Parietal lobe (tissue), 2 donors: Measurements from ENCODE around the genes SLC30A1 and LPGAT1.

DNA sequence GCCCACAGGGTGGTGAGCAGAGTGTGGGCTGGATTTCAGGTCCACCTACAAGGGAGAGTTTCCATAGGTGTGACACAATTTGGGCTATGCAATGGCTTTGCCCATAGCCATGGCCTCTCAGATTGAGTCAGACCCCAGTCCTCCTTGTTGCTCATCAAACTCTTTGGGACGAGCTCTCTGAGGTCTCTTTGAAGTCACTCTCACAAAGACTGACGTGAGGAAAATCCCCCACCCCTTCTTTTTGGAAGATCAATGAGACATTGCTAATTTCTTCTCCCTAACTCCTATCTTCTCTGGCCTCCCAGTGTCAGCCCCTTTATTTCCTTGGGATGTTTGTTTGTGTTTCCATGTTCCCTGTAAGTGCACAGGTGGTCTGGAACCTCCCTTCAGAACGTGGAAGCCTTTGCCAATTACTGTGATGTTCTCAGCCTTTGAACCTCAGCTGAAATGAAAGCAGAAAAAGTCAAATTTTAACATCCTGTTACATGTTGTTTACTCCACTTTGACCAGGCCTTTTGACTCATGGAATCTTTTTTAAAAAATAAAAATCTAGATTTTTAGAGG lies 19.5 kb downstream of the HSD11B1 start:
- RAMPAGE, long total RNA, result no peak

GRCh38 chr1:209732784-209733212 lies 23.1 kb upstream of the TRAF3IP3 start:
- RAMPAGE, long total RNA, result no peak

GRCh38 chr1:209747592-209748308 lies 8.1 kb upstream of the TRAF3IP3 start:
- RAMPAGE, long total RNA, result no peak

GRCh38 chr1:209801013-209801797 lies 4.7 kb downstream of the IRF6 start:
- RAMPAGE, long total RNA, result no peak

DNA sequence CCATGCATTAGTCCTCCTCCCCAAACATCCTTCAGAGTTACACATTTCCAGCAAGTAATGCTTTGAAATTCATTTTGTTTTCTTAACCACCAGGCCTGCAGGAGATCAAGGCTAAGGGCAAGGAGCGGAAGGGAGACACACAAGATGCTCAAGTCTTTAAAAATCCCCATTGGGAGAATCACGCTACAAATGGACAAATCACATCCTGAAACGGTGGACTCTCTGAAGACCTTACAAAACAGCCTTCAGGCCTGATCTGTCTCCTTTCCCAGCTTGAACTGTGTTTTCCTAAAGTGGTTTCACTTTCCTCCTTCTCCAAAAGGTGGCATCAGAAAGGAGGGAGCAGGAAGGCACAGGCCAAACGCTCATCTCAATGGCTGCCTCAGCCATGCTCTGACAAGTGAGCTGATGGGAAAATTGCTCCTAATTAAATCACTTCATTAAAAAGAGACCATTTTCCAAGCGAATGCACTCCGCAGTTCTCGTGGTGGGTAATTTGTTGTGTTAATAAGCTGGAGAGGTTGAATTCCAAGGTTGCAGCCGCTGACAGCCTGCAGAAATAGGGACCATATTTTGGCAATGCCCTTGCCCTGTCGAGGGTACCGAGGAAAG lies 47.7 kb downstream of the UTP25 start:
- RAMPAGE, long total RNA, result no peak

- RAMPAGE, long total RNA, result no peak
These were observed 54.6 kb upstream of the SYT14 start for GRCh38 chr1:209883225-209883925.

GRCh38 chr1:210233359-210234011 lies 889 bp downstream of the SERTAD4 start:
- RAMPAGE, long total RNA, result no peak

DNA sequence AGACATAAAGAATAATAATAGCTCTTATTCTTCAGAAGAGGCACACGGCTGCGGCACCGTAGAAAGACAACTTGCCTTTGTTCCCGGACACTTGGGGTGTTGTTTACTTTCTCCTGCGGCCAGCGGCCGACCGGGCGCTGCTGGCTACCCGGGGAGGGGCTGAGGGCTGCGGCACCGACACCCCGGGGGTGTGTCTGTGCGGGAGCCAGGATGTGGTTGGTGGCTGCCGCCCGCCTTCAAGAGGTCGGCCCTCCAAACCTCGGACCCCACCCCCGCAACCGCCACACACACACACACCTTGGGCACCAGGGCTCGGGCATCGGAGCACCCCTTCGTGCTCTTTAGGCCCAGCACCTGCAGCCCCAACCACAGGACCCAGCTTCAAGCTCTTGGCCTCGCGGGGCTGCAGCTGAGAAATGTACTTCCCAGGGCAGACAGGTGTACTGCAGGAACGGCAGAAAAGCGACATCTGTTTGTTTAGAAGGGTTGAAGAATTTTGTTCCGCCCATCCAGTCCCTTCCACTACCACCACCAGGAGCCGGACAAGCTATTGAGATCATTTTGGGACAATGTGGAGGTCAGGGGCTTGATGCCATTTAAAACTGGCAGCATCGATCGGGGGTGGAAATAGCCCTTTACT lies 1.5 kb downstream of the SERTAD4 start:
- RAMPAGE, long total RNA, result no peak

DNA sequence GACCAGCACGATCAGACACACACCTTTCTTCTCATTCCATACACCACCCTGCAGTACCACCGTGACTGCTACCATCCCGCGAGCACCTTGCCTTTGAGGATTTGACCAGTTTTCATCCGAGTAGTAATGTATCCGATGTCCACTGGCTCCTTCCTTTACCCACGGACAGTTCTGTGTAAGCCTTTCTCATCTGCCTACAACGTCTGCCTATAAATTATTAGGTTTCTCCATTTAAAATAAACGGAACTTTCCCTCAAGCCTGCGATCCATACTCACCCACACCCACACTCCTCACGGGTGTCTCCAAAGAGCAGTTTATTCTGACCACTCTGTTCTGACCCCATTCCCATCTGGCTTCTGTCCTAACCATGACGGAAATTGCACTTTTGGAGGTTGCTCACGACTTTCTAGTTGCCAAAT lies 16.7 kb upstream of the HHAT start:
- RAMPAGE, long total RNA, result no peak

DNA sequence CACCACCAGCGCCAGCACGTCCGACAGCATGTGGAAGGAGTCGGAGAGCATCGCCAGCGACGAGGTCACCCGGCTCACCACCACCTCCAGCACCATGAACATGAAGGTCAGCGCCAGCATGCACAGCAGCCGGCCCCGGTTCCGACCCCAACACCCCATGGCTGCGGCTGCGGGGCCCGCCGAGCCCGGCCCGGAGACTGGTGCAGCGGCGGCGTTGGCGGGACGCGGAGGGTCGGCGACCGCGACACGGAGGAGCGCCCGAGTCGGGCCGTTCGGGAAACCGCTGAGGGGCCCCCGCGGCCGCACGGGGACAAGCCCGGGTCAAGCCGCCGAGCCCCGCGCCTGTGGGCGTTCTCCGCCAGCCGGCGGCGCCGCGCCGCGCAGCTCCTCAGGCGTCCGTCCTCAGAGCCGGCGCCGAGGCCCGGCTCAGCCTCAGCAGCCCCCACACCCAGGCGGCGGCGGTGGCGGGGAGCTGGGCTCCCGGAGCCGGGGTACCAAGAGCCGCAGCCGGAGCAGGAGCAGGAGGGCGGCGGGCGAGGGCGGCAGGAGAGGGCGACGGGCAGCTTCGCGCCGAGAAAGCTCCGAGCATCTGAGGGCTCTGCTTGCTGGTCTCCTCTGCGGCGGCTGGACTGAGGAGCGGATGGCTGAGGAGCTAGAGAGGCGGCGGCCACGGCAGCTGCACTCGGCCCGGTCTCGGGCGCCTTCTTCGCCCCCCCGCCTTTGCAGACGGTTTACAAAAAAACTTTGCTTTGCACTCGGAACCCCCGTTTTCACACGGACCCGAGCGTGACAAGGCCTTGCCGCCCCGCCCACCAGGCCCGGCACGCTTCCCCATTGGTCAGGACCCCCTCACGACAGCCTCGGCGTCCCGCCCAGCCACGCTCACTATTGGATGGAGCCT lies at the start of gene SLC30A1:
Gene SLC30A1, minus strand, starts transcription at position 708 of the 901 bp plus-strand sequence.
- RAMPAGE, long total RNA, result no peak

DNA sequence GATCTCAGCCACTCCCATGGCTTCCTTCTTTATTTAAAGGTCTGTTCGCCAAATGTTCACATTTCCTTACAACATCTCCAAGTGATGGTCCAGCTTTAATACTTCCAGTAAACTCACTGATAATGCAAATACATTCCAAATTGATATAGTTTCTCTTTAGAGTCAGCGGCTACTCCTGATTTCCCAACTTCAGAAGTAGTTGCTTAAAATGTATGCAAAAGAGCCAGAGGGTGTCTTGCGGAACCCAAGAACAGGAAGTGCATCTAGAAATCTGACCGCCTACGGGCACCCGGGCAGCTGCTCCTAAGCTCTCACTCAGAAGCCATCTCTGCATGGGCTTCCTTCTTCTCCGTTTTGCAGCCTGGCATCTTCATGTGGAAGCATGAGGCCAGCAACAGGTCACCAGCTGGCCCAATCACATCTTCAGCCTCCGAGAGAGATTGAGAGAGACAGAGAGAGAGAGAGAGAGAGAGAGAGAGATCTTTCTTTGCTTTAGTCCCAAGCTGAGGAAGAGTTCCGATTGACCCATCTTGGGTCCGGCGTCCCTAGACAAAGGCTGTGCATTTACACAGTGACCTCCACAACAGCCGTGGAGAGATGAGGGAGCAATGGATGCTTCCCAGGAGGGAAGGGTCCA lies 28.0 kb upstream of the SLC30A1 start:
- RAMPAGE, long total RNA, result no peak

DNA sequence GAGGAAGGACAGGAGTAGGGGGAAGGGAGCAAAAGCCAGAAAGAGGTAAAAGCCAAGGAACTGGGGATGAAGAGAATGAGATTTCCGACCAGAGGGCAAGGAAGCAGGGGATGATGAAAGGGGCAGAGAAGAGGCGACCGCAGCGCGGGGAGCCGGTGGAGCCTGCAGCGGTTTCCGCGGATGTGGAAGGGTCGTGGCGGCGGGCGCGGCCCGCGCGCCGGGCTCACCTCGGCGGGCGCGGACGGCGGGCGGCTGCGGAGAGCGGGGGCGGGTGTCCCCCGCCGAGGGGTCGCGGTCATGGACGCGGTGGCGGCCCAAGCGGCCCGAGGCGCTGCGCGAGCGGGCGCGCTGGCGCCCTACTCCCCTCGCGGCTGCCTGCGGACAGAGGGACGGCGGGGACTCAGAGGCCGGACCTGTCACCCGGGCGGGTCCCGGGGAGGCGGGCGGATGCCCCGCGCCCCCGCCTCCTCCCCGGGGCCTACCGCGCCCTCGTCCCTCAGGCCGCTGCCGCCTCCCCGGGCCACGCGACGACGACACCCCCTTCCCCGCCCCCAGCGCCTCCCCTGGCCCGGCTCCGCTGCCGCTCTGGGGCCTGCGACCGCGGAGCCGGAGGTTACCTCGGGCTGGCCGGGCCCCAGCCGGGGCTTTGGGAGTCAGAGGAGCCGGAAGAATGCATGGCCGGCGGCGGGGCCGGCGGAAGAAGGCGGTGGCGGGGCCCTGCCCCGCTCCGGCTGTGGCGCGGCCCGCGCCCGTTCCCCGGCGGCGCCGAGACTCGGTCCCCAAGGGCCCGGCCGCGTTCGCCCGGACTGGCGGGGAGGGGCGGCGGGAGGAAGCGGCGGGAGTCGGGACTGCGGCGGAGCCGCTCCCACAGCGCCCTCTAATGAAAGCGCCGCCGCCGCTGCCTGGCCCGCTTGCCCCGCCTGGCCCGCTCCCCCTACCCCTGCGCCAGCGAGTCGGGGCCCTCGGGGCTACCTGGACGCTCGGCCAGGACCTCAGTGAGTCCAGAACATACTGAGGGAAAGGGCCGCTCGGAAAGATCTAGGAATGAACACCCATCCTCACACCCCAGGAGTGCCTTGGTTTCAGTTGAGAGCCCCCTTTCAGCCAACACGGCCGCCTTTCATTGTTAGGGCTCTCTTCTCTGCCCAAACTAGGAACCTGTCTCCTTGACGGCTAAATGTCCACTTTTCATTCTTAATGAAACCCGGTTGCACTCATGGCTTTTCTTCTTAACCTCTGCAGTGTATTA lies at the start of gene LPGAT1:
Gene LPGAT1, minus strand, starts transcription at position 808 of the 1,249 bp plus-strand sequence.
- RAMPAGE, long total RNA, result no peak

- RAMPAGE, long total RNA, result no peak
These were observed 22.8 kb downstream of the DTL start for GRCh38 chr1:212057842-212059183.

- RAMPAGE, long total RNA, result no peak
These were observed 32.4 kb downstream of the DTL start for GRCh38 chr1:212067920-212068454.

- RAMPAGE, long total RNA, result no peak
These were observed 38.7 kb downstream of the DTL start for GRCh38 chr1:212074162-212074796.

DNA sequence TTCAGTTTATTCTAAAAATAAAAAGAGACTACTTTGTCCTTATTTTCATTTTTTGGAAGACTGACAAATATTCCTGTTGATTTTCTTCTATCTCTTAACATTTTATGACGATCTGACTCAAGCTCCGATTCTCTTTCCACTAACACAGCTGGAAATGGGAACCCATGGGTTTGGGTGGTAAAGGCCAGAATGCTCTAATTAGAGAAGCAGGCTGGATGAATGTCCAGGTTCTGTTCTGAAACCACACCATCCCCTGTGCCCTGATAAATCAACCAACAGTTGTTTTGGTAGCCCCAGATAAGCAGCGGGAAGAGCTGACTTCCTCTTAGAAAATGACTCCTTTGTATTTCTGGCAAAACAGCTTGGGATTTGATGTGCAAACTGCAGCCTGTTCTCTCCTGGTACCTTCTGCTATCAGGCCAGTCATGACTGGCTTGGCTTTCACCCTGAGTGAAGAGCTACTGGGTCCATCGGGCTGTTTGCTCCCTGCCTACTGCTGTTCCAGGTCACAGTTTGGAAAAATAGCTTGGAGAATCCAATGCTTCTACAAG lies 116.6 kb downstream of the DTL start:
- RAMPAGE, long total RNA, result no peak

GRCh38 chr1:212445742-212446286 lies 13.1 kb downstream of the NENF start:
- RAMPAGE, long total RNA, result no peak

GRCh38 chr1:212452706-212453246 lies 20.1 kb downstream of the NENF start:
- RAMPAGE, long total RNA, result no peak

- RAMPAGE, long total RNA, result no peak
These were observed 44.4 kb downstream of the NENF start for GRCh38 chr1:212476972-212477595.

- RAMPAGE, long total RNA, result no peak
These were observed 62.7 kb upstream of the ATF3 start for GRCh38 chr1:212545711-212546493.